Panc1 (cell line): ENCODE results near the genes PHLPP2, ATXN1L and ZFHX3.

DNA sequence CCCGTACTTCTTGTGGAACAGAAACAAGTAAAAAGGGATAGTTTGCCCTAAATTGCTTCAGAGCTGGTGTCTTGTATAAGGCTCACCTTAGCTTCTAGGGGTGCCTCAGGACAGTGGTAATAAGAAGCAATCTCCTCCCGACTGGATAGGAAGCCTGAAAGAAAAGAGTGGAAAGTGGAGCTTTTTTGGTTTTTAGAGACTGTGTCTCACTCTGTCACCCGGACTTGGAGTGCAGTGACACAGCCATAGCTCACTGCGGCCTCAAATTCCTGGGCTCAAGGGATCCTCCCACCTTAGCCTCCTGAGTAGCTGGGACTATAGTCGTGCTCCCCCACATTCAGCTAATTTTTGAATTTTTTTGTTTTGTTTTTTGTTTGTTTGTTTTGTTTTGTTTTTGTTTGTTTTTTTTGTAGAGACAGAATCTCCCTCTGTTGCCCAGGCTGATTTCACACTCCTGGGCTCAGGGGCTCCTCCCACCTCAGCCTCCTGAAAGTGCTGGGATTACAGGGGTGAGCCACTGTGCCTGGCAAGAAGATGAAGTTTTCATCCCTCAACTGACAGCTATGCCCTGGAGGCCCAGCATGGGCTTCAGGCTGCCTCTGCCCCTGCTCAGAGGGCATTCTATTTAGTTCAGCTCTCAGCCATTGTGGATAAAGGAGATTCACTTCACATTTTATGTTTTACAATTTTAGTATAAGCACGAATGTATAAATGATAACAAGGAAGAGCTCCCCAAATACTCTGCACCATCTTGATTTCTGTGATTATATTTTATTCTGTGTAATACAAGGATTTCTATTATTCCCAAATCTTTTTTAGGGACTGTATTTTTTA, 3.2 kb downstream of the TAT start:
- RRBS, 2 experiments: no CpG with 5 or more reads among the region's 6 CpGs

DNA sequence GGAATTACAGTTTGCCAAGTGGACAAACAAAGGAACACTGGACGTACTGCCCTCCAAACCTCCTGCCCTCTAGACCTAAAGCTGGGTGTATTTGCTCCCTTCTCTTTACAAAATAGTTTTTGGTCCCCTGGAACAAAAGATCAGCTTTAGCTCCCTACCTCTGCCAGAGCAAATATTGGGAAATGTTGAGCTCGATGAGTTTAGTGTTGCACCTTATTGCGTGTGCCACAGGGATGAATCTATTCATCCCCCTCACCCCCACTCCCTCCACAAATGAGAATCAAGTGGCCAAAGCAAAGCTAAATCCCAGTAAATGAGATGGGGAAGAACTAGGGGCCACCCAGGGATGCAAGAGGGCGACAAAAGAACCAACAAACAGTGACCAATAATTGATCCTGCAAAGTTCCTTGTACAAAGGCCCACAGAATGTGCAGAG, 17.2 kb upstream of the TAT start:
- RRBS, 2 experiments: no CpG with 5 or more reads among the region's 4 CpGs

DNA sequence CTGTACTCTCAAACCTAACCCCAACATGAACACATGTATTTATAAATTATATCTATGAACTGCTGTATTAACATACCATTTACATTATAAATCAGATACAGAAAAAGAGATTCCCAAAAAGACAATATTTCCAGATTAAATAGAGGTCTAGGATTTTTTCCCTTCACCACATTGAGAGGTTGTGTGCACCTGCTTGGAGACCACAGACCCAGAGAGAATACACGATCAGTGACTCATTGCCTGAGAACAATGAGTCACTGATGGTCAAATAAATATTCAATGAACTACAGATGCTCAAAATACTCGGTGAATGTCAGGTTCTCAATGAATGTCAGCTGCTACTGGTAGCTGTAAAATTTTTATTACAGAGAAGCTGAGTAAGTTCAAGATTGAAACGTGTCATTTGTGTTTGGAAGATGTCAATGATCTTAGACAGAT, 17.7 kb upstream of the MARVELD3 start:
- RRBS, 2 experiments: no CpG with 5 or more reads among the region's 3 CpGs

GRCh38 chr16:71670372-71671052, 44.5 kb downstream of the MARVELD3 start:
- RRBS, 2 experiments: no CpG with 5 or more reads among the region's 4 CpGs

DNA sequence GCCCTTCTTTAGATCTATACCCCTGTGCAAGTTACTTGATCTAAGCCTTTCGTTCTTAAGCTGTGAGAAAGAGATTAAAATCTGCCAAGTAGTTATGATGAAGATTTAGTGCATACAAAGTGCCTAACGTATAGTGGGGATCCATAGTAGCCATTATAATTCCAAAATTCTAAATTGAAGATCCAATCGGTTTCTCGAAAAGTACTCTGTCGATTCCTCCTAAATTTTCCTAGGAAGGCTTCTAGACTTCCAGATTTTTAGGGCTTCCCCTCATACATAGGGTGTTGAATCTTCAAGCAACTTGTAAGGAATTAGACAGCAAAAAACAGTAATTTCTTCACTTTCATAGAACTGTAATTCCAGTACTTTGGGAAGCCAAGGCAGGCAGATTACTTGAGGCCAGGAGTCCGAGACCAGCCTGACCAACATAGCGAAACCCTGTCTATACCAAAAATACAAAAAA, at the start of gene PHLPP2:
Gene PHLPP2 (minus strand): TSS at position 28 of the 463 bp plus-strand sequence.
- RRBS, 2 experiments: no CpG with 5 or more reads among the region's 7 CpGs

- RRBS, 2 experiments: no CpG with 5 or more reads among the region's 8 CpGs
These were observed 29.0 kb upstream of the PHLPP2 start for GRCh38 chr16:71753361-71753958.

- RRBS, 2 experiments: 1 to 6% methylated on average over 11 of the region's 38 CpGs
These were observed at the start of gene ATXN1L for GRCh38 chr16:71845701-71846112. Gene ATXN1L (plus strand): TSS chr16:71845976.

DNA sequence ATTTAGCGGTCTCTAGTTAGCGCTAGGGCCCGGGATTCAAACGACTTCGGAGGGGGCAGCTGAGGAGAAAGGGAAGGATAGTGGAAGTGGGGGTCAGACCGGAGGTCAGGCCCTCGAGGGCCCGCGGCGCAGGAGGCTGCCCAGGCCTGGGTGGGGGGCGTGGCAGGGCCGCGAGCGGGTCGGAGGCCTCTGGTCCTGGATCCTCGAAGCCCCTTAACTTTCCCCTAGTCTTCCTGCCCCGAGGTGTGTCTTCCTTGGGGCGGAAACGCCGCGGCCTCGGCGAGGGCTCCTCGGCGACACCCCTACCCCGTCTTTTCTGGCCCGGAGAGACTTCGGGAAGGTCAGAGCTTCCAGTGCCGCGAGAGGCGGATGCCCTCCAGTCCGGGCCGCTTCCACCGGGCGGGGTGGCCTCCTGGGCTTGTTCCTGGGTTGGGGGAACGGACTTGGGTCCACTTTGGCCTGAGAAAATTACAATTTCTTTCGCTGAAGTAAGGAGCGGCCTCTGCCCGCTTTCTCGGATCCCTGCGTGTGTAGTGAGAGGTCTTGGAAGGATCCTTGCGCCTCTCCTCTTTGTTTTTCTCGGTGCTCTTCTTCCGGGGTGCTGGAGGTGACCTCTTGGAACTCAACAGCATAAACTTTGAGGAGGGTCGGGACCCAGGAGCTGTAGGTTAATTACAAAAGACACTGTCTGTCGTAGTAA, 468 bp downstream of the IST1 start:
- RRBS, 2 experiments: 2 to 9% methylated on average over 9 of the region's 46 CpGs

- RRBS, 2 experiments: no CpG with 5 or more reads among the region's 14 CpGs
These were observed 28.9 kb downstream of the IST1 start for GRCh38 chr16:71923818-71925104.

- RRBS, 2 experiments: no CpG with 5 or more reads among the region's 6 CpGs
These were observed 36.6 kb downstream of the DHX38 start for GRCh38 chr16:72130155-72130775.

DNA sequence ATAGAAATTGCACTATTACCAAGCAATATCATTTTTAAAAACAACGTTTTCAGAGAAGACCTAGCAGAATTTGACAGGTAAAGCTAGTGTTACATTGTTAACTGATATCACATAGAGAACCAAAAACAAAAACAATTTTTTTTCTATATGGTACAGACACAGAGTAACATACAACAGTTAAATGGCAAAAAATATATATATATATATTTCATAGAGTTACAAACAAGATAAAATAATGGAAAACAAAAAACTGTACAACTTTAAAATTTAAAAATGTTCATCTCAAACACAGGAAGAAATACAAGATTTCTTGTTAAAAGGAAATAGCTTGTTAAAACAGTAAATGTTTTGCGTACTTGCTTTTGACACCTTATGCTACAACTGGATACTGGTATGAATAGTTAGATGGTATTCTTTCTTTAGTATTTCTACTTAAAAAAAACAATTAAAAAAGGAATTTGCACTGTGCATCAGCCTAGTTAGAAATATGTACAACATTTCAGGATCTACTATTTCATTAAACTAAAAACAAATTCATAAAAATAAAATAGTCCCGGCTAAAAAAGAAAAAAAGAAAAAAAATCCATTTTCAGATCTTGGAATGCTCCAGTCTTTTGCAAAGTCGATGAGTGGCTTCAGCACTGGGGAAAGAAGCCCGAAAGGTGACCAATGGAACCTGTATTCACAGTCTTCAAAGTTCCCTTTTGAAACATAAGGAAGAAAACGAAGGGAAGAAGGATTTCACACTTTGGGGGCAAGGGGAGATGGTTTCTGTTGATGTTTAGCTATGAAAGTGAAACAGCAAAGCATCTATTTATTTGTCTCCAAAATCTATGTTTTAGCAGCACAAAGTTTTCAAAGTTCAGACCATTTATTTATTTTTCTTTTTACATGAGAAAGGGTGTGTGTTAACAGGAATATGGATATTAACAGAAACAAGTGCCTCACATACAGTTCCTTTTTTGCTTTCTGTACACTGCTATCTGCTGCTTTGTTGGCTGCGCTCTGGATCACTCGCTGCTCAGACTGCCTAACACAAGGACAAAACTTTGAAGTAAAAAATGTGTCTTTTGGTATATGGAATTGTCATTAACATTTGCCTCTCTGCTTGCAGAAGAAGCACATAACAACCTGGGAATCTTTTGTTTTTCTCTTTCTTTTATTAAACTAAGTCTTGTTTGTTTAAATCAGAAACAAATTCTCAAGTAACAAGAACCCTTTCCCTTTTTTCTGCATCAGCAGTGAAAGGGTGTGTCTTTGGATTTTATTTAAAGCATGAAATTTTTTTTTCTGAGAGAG, 263.1 kb downstream of the ZFHX3 start:
- RRBS, 2 experiments: no CpG with 5 or more reads among the region's 8 CpGs

DNA sequence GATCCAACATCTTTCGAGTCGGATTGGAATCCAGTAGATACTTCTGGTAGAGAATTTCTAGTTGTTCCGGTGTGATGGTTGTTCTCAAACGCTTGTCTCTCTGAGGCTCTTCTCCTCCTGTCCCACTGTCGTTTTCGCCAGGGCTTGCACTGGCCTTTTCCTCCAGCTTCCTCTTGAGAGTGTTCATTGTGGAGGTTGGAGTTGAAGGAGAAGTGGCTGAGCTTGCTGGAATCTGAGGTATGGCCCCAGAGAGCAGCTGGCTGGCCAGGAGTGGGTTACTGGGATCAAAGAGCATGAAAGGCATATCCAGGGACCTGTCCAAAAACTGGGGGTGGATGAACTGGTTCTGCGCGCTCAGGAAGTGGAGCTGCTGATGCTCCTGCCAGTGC, 253.3 kb downstream of the ZFHX3 start:
- RRBS, 2 experiments: no CpG with 5 or more reads among the region's 8 CpGs

GRCh38 chr16:72932532-72932892, 115.4 kb downstream of the ZFHX3 start:
- RRBS, 2 experiments: no CpG with 5 or more reads among the region's 7 CpGs

DNA sequence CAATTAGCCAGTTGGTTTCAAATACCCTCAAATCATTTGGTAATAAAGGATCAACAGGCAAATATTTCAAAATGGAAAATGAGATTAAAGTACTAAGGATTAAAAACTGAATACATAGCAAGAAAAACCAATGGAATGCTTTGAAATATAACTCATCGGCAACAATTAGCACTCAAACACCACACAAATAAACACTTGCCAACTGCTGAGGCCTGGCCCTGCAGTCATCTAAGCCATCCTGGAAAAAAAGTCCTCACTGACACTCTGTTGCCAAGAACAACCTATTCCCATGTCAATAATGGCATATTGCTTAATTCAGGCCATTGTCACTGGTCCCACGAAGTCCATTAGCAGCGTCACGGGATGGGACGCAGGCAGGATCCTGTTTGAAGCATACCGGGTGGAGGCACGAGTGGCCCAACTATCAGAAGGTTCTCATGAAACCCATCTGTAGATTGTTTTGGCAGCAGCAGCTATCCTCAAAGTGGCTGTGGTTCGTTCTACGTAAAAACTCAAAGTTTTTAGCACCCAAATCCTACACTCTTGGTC, 91.8 kb downstream of the ZFHX3 start:
- RRBS, 2 experiments: no CpG with 5 or more reads among the region's 9 CpGs

GRCh38 chr16:72972751-72973836, 74.8 kb downstream of the ZFHX3 start:
- RRBS, 2 experiments: no CpG with 5 or more reads among the region's 12 CpGs

GRCh38 chr16:72976250-72977044, 71.5 kb downstream of the ZFHX3 start:
- RRBS, 2 experiments: 96 to 98% methylated on average over 4 of the region's 19 CpGs

- RRBS, 2 experiments: no CpG with 5 or more reads among the region's 16 CpGs
These were observed 62.7 kb downstream of the ZFHX3 start for GRCh38 chr16:72984932-72985833.

DNA sequence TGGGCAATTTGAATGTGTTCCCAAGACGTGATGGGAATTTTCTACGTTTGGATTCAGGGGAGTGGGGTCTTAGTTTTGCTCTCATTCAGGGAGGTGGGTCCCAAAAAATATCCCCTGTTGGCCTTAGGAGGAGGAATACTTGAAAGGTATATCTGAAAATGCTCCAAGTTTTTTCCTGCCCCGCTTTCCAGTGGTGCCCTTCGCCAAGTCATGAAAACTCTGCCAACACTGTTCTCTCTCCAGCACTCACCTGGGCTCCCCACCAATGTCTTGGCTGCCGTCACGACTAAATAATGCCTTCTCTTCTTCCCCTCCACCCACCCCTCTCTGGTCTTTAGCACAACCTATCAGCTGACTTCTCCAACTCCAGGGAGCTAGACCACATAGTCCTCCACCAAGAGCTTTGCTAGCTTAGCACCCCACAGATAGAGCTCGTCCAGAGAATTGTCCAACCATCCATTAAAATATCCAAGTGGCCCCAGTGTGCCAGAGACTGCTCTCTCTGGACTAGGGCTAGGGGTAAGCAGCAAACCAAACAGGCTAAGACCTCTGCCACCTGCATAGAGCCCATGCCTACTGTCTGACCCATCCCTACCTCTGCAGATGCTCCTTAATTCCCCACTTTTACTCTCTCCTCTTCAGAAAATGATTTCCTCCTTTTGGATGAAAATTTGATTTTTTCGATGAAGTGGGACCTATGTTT, 30.5 kb downstream of the ZFHX3 start:
- RRBS, 2 experiments: no CpG with 5 or more reads among the region's 8 CpGs

DNA sequence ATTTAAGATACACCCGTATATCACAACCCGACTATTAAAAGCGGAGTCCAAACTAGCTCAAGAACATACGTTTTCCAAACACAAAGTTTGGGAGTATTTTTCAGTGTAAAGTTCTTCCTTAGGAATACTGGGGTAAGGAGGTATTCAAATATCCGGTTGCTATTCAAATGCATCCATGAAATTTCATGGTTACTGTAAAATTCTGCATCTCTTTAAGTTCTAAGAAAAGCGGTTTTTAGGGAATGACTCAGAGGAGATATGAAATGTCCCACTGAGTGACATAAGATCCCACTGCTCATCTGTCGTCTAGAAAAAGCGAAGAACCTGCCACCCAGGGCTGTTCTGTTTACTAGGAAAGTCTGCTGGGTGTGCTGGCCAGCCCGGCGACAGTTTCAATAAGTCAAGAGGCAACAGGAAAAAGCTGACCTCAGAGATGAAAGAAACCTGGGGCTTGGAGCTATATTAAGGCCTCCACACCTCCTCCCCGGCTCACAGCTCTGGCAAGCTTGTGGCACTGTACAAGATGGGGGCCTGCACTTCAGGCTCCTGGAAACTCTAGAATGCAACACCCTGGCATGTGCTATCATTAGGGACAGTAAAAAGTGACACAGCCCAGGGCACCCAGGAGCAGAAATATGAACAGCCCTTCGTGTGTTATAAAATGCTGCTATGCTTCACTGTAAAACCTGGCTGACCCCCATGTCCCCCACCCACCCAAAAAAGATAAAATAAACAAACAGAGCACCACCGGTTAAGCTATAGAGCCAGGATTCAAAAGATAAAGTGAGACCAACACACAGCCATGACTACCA, 10.6 kb downstream of the ZFHX3 start:
- RRBS, 2 experiments: 57 to 66% methylated on average over 3 of the region's 13 CpGs

- RRBS, 2 experiments: 1 to 5% methylated on average over 41 to 45 of the region's 55 CpGs
These were observed at the start of gene ZFHX3 for GRCh38 chr16:73047883-73048356. Gene ZFHX3 (minus strand): TSS chr16:73048128.